ENCODE measurements around a stretch of chr7.

GRCh38 chr7:130529861-130530815 is 38.3 kb downstream of the MEST start:
- PRO-cap, result no peak

- PRO-cap, result no peak
Measured at GRCh38 chr7:130538382-130539532, 46.9 kb downstream of the MEST start.

DNA sequence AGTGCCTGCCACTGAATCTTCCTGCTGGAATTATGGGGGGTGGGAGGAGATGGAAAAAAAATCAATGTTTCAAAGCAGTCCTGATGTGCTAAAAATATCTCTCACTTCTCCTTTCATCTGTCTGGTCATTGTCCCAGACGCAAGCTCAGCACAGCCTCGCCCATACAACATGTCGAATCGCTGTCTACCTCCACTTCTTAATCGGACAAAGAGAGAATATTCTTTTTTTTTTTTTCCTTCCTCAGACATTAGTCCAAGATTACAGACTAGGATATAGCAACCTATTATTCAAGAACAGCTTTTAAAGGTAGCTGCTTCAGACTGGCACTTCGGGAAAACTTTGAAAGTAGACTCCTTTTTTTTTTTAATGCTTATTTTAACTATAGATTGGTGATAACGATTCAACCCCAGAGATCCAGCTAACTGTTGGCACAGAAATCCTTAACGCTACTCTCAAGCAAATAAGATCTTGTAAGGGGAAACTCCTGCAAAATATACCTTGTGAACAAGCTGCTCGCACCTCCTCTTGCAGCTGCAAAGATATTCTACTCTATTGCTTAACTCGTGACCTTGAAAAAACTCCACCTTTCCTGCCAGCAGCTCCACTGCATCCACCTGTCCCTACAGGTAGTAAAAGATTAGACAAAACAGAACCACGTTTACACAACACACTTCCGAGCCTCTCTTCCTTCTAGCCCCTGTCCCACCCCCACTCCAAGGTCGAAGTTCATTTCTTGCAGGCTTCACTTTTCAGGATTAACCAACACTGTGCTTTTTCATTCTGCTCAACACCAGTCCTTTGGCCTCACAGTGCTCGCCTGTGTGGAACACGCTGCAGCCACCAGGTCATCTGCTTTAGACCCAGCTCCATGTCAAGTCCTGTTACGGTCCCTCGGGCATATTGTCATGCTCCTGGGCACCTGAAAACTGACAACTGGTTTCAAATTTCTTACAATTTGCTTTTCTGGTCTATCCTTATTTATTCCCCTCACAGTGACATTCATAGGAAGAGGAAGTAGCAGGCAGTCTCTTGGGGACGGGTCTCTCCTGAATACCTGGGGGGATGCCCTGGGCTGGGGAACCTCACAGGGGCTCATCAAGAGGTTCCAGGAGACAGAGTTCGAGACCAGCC is 165.6 kb upstream of the KLF14 start:
- PRO-cap, result no peak

DNA sequence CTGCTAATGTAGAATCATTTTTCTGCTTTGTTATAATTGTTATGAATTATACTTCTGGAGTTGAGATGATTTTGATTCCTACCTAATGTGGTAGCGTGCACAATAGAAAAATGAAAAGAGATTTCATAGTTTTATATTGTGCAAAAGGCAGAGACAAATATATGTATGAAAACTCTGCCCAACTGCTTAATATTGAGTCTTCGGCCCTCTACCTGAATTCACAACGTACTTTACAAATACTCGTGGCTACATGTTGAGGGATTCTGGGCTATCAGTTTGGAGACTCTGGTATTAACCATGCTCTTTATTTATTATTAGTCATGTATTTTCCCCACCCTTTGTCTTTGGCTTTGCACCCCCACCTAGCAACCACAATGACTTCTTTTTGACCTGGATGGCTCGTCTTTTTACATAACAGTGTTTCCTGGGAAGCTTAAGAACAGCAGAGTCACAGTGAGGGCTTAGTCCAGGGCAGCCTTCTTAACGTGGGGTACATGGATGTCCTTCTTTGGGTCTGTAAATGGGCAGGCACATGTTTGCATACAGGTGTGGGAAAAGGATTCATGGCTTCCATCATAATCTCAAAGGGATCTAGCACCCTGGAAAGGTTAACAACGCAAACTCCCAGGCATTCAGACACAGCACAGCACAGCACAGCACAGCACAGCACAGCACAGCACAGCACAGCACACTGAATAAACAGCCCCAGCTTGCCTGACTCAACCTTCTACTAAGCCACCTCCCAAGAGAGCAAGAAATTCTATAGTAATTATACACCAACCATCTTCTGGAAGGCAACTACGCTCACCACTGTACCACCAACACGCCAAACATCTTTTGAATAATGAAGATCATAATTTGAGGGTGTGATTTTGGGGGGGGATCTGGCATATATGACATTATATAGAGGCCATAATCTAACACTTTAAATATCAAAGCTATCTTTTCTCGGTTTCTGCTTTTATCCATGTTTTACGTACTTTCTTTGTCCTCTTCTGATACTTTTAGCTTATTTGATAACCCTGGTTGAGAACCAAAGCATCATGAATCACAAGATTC is 177.0 kb upstream of the KLF14 start:
- PRO-cap, result unidirectional peak, plus-strand start at position 783 of the sequence

DNA sequence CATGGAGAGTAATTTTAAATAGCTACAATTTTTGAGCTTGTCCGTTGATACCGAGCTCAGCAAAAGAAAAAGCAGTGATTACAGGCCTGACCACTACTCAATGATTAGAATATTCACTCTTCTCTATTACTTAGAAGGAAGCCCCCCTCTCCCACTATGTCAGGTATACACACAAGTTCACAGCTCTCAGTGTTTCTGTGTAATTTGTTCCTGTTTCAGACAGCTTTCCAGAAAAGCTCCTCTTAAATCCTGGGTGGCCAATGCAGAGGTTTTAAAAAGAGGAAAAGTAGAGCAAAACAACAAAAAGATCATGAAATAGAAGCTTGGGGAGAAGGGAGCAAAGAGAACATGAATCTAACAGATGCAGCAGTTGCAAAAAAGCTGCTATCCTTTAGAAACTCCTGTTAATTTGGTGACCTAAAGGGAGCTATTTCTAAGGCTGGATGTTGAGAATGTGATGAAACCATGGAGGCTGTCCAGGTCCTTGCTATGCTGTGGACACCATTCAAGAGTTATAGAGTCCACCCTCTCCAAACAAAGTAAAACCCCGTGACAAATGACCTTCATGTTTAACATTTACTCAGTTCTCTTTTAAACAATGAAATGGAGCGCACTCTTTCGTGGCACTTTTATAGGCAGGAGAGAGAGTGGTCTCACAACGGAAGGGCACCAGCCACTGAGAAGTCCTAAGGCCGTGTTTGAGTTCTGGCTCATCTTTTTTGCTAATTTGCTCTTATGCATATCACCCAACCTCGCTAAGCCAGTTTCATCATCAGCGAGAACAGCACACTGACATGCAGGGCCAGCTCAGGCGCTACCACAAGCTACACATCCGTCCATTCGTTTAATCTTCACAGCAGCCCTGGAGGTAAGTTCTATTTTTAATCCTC is 181.5 kb upstream of the KLF14 start:
- PRO-cap, result no peak

DNA sequence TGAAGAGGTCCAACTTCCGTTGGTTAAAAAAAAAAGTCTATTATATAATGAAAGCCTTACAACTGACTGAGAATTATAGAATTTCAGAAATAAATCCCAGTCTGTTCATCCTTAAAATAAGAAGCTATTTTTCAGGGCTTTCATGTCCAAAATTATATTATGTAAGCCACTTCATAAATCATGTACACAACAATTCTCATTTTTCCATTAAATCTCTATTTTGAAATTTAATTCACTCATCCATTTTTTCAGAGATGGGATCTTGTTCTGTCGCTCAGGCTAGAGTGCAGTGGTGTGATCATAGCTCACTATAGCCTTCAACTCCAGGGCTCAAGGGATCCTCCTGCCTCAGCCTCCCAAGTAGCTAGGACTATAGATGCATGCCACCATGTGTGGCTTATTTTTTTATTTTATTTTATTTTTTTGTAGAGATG is 203.7 kb upstream of the KLF14 start:
- PRO-cap, result no peak

DNA sequence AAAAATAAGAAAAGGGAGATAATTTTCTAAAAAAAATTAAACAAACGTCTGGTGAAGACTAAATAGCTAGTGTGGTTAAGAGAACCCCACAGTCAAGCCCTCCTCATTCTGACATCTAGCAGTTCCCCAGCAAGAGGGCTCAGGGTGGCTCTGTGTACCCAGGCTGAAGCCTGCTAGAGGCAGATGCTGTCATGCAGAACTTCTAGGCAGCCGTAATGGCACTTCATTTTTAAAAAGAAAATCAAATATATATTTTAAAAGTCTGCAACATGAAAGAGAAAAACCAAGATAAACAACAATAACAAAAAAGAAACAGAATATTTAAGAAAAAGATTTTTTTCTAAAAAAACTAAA is 223.2 kb upstream of the KLF14 start:
- PRO-cap, result no peak

DNA sequence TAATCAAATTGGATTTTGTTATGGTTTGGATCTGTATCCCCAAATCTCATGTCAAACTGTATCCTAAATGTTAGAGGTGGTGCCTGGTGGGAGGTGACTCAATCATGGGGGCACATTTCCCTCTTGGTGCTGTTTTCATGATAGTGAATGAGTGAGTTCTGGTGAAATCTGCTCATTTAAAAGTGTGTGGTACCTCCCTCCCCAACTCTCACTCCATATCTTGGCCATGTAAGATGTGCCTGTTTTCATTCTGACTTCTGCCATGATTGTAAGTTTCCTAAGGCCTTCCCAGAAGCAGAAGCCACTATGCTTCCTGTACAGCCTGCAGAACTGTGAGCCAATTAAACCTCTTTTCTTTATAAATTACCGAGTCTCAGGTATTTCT is 239.7 kb upstream of the KLF14 start:
- PRO-cap, result no peak

GRCh38 chr7:130980440-130981021 is 246.5 kb upstream of the KLF14 start:
- PRO-cap, result no peak

DNA sequence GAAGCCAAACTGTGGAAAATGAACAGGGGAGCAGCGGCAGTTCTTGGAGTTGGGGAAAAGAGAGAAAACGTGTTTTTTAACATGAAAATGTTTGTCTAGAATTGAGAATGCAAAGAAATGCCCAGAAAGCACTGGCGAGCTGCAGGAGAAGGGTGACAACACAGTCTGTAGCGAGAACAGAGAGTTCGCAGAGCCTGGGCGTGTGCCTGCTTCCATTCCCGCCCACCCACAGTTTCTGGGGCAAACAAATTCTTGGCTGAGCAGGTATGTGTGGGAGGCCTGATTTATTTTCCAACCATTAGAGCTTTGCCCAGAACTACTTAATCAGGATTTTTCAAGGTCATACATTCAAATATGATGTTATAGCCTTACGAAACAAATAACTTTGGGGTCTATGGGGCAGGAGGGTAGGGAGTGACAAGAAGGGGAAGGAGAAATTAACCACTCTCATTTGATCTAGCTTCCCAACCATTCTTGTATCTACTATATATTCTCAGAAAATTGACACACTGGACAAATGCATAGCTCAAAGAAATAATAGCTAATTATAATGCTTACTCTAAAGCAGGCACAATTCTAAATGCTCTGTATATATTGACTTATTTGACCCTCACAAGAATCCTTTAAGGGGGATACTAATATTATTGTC is 260.8 kb upstream of the KLF14 start:
- PRO-cap, result no peak

DNA sequence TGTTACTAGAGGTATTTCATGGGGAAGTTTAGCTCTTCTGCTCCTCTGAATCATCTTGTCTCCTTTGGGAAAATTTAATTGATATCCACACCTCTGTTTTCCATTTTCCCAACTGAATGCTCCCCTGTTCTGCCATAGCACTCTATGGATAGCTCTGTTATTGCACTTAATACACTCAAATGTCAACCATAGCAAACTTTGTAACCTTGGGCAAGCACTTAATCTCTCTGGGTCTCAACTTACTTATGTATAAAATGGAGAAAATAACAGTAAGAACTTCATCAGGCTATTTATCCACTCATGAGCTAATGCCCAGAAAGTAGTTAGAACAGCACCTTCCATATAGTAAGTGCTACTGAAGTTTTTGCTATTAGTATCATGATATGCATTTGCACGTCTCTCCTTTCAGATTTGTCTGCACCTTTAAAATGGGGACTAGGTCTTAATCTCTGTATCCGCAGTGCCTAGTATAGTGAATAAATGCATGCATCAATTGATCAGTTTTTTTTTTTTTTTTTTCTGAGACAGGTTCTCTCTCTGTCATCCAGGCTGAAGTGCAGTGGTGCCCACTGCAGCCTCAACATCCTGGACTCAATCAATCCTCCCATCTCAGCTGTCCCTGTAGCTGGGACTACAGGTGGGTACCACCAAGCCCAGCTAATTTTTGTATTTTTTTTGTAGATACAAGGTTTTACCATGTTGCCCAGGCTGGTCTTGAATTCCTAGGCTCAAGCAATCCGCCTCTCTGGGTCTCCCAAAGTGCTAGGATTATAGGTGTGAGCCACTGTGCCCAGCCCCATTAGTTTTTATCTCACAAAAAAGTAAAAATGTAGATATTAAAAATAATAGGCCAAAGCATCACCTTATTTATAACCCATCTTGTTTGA is 290.4 kb upstream of the KLF14 start:
- PRO-cap, result no peak

DNA sequence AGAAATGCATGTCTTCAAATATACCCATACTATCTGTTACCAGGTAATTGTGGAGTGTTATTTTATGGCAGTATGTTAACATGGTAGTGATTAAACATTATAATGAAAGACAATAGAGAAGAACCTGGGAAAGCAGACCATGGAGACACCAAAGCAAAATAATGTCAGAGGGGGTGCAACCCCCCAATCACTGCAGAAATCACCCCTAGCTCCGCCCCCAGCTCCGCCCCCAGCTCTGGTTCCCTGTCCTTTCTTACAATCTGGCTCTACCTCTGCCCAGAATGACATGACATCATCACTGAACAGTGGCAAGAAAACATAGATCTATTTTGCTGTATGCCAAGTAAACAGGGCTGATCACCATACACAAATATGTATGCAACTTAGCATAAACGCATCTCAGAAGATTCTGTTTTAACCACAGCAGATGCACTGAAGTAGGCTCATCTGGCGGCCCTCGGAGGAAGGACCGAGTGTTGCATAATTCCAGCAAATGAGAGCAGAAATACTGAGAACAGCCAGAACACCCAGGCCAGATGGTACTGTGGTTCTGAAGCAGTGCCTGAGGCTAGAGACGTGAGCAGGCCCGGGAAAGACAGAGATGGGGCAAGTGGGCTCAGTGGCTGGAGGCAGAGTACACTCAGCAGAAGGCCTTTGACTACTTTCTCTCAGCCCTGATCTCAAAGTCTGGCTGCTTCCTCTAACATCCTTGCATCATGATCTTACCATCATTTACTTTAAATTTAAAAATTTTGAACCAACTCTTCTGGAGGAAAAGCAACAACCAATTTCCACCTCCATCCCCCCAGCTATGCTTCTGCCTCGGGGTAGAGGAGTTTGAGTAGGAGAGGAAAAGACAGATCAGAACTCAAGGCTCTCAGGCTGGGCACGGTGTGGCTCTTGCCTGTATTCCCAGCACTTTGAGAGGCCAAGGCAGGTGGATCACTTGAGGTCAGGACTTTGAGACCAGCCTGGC is 293.4 kb upstream of the KLF14 start:
- PRO-cap, result no peak

DNA sequence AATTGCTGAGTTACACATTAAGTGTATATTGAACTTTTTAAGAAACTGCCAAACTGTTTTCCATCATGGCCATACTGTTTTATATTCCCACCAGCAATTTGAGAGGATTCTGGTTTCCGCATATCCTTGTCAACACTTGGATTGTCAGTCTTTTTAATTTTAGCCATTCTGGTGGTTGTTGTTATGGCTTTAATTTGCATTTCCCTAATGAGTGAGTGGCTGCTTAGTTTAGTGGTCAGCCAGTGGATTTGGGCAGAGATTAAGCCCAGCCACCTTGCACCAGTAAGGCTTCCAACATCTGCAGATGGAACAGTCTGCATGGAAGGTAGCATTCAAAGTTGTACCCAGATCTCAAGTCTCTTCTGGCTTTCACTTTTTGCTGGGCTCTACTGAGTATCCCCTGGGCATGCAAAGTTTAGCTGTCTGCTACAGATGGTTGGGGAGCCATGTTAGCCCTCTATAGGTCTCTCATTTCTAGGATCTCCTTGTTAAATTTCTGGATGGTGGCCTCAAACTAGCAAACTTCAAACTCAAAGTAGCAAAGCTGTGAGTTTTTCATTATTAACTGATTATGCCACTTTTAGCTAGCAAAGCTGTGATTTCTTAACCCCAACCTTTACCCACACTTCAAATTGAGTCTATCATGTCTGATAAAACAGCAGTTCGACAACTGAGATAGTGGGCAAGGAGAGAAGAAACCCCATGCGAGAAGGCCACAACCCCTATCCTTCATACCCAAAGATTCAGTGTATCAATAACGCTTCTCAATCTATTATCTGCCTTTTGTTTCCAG is 280.8 kb upstream of the MKLN1 start:
- PRO-cap, result no peak

DNA sequence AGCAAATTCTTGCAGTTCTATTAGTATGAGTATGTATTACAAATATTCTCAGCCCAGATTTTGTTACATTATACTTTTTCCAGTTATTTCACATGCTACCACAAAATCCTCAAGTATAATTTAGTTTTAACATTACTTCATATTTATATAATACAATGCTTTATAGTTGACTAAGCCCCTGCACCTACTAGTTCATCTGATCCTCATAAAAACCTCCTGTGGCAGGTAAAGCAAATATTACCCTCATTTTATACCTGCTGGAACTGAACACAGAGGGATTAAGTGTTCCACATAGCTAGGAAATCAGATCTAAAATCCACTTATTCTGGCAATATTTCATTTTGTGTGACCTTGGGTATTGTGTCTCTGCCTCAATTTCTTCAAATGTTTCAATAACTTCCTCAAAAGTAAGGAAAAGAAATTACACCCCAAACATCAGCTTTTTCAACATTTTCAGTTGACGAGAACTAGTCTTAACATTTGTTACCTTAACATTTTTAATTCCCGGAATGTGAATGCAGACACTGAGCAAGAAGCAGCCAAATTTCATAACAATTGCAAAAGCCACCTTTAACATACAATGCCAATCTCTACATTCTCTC is 279.7 kb upstream of the MKLN1 start:
- PRO-cap, result no peak

DNA sequence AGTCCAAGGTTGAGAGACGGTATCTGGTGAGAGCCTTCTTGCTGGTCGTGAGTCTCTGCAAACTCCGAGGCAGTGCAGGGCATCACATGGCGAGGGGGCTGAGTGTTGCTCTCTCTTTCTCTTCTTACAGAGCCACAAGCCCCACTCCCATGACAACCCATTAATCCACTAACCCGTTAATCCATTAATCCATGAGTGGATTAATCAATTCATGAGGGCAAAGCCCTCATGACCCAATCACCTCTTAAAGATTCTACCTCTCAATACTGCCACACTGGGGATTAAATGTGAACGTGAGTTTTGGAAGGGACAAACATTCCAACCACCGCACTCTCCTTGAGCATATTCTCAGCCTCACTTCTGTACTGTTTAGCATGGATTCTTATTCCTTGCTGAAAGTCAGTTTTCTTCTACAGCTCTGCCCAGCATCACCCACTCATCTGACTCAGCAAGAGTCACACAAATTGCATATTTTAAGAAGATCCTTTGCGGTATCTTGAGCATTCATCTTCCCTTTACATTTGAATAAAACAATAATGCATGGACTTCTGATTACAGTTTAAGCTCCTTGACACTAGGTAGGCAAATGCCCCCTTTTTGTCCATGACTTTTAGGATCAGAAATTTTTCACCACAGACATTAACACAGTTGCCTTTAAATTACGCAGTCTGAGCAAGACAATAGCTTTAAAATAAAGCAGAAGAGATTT is 251.7 kb upstream of the MKLN1 start:
- PRO-cap, result no peak

GRCh38 chr7:131098165-131098618 is 229.5 kb upstream of the MKLN1 start:
- PRO-cap, result no peak

DNA sequence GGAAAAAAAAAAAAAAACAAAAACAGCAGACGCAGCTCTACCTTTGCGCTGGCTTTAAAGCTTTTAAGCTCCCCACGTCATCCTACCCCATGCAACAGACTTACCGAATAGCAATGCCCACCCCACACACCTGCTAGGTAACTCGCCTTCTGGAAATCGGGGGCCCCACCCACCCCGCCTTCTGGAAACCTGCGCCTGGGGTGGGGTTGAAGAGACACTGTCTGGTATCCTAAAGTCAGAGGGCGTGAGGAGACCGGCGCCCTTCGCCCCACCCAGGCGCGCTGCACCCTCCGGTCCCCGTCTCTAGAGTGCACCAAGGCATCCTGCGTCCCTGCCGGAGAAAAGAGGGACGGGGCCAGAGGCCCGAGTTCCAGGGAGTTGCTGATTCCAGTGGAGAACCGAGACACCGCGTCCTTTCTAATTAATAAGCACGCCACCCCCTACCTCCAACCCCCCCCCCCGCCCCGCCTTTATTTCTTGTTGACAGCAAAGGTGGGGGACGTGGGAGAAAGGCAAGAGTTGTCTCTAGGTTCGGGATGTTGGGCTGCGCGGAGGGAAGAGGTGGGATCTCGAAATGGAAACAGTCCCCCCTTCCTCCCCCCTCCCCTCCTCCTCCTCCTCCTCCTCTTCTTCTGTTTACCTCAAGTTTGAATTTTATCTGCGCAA is 220.9 kb upstream of the MKLN1 start:
- PRO-cap, result bidirectional peak, plus-strand start at position 341 of the sequence, minus-strand start at position 392 of the sequence; bidirectional peak, plus-strand start at position 528 of the sequence, minus-strand start at position 558 of the sequence

DNA sequence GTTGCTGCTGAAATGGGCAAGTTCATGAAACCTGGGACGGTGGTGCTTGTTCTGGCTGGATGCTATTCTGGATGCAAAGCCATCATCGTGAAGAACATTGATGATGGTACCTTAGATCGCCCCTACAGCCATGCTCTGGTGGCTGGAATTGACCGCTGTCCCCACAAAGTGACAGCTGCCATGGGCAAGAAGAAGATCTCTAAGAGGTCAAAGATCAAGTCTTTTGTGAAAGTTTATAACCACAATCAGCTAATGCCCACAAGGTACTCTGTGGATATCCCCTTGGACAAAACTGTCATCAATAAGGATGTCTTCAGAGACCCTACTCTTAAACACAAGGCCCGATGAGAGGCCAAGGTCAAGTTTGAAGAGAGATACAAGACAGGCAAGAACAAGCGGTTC is 85.1 kb upstream of the MKLN1 start:
- PRO-cap, result no peak

GRCh38 chr7:131342547-131343186 is 15.0 kb downstream of the MKLN1 start:
- PRO-cap, result no peak

DNA sequence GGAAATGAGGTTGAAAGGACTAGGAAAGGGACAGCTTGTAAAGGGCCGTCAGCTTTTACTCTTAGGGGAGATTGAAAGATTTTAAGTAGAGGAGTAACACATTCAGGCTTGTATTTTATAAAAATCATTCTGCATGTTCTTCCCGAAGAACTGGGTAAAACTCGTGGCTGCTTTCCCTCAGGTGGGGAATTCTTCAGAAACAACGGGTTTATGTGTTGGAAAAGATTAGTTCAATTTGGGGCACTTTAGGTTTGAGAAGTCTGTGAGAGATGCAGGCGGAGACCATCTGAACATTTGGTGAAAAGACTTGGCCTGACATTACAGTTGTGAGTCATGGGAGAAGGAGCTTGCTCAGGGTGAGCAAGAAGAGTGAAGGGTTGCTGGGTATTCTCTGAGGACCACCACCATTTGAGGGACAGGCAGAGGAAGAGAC is 88.8 kb downstream of the PODXL start:
- PRO-cap, result no peak

Data from sternocleidomastoid (tissue), 1 donor.